ENCODE data around the gene MGP.

GRCh38 chr12:14885458-14886336 lies at the start of gene MGP:
TSS of gene MGP (minus strand) at chr12:14885854.
- RRBS: no CpG with 5 or more reads among the region's 9 CpGs

DNA sequence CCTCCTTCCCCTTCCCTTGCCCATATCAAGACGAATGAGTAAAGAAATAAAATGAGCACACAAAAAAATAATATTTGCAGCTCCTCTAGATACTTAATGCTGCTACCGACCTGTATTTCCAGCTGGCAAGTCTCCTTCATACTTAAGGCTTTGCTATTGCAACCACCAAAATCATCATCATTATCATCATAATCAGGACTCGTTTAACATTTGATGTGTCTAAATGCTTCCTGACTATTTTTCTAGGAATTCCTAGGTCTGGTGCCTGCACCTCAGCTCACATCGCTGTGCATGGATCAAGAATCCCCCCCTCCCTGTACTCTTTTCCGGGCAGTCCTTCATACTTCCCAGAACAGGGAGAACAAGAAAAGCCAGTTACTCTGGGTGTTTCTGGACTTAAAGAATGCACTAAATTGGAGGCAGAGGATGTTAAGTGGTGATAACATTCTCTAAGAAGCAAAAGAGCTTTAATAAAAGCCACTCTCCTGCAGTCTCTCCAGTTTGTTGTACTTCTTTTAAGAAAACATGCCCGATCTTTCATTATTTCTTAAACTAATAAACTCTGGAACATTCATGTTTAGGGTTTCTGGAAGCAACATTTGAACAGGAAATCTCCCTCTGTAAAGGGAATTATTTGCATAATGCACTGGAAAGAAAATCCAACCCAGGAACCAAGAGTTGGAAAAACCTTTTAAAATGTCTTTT lies 9.3 kb downstream of the ERP27 start:
- RRBS: no CpG with 5 or more reads among the region's 6 CpGs

DNA sequence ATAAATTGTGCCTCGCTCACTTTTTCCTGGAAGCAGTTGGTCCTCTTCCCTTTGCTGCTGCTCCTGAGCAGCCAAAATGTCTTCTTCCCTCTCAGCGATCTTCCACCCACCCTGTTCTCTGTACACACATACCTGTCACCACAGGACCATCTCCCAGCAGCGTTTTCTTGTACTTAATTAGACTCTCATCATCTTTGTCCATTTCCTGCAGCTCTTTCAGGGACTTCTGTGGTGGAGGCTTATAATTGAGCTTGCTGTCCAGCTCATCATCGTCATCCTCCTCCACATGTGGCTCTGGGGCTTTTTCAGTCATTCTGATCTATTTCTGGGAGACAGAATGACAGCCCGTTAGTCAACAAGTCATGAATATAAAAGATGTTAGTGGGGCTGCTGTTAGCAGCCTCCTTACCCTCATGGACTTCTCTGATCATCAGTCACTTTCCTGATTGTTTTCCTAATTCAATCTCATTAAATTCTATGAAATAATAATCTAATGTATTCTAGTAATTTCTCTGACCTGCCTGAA lies 10.9 kb downstream of the ARHGDIB start:
- RRBS: no CpG with 5 or more reads among the region's 5 CpGs

GRCh38 chr12:14959451-14959803 lies 2.0 kb downstream of the ARHGDIB start:
- RRBS: no CpG with 5 or more reads among the region's 3 CpGs

GRCh38 chr12:14962180-14962698 lies 838 bp upstream of the ARHGDIB start:
- RRBS: no CpG with 5 or more reads among the region's 6 CpGs

GRCh38 chr12:15179452-15180209 lies 41.6 kb downstream of the RERG start:
- RRBS: no CpG with 5 or more reads among the region's 2 CpGs

GRCh38 chr12:15881424-15881770 lies 790 bp upstream of the STRAP start:
- RRBS: no CpG with 5 or more reads among the region's 5 CpGs

DNA sequence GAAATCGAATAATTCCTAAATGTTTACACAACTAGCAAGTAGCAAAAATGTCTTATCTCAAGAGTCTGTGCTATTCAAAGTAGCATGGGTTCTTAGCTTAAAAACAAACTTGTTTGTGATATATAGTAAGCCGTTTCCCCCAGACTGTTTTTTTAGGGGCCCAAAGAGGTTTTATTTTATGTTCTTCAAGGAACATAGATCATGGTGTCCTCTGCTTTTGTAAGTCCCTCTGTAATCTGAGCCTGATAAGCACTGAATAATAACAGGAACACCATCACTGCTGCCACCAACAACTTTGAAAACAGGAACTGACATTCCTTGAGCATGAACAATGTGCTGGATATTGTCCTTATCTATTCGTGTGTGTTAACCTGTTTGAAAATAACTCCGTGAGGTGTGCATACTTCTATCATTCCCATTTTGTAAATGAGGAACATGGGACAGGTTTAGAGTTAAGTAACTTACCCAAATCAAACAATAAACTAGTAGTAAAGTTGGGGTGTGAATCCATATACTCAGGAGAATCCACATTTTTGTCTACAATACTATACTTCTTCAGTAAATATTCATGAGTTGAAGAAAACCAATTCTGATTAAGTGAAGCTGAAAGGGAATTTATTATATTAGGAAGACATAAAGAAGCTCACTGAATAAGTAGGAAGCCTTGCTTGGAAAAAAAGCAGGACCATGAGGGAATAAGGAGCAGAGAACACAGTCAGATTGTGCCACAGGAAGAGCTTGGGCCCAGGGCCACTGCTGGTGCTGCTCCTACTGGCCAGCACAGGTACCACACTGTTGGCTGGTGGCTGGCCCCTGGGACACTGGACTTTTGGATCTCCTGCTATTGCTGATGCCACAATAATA lies 67.6 kb downstream of the DERA start:
- RRBS: no CpG with 5 or more reads among the region's 4 CpGs

- RRBS: no CpG with 5 or more reads among the region's 4 CpGs
These were observed 3.6 kb downstream of the LMO3 start for GRCh38 chr12:16602327-16602837.

- RRBS: no CpG with 5 or more reads among the region's 9 CpGs
These were observed 178.4 kb upstream of the PLEKHA5 start for GRCh38 chr12:18951052-18951706.

- RRBS: 98% methylated on average over 7 of the region's 36 CpGs
These were observed 133.1 kb upstream of the AEBP2 start for GRCh38 chr12:19306148-19306706.

GRCh38 chr12:19322224-19322921 lies 116.9 kb upstream of the AEBP2 start:
- RRBS: no CpG with 5 or more reads among the region's 6 CpGs

GRCh38 chr12:19519298-19520022 lies 80.2 kb downstream of the AEBP2 start:
- RRBS: no CpG with 5 or more reads among the region's 2 CpGs

DNA sequence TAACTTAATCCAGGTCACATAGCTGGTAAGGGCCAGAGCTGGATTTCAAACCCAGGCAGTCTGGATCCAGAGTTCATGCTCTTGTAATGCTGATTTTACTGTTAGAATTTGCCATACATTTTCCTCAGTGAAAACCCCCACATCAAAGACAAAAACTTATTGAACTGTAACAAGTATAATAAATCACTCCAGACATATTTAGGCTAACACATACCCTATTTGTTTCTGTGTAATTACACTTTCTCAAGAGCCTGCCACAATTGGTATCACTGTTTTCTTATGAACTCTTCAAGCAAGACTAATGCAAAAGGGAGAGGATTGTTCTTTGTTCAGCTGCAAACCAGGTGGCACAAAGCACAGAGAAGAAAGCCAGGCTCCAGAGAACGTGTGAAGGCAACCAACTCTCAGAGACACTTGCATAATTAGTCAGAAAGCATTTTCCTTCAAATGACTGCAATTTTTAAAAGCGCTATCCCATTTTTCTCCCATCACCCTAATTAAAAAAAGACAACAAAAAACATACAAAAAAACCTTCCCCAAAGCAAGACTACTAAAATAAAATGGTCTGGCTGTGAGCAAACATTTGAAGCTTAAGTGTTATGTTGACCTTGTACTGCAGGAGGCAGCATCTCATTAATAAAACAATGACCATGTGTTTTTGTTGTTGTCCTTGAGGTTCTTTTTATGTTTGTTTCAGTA lies 452.9 kb upstream of the PDE3A start:
- RRBS: no CpG with 5 or more reads among the region's 2 CpGs

DNA sequence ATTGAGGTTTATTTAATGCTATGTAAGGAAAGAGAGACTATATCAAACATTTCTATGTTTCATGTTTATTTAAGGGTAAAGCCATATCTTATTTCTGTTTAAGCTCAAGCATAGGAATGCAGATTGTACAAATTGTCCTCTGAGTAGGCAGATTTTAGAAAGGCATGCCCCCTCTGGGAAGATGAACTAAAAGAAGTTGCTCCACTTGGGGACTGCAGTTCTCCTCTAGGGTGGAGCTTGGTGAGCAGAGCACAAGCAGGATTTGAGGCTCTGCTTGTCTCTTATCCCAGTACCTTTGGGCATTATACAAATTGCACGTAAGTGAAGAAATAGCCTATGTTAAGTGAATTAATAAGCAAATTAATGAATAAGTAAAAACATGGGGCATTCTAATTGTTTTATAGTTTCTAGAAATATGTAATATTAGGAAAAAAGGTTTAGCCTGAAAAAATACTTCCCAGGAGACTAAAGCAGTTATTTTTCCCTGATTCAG lies 96.1 kb upstream of the PDE3A start:
- RRBS: no CpG with 5 or more reads among the region's 1 CpG

DNA sequence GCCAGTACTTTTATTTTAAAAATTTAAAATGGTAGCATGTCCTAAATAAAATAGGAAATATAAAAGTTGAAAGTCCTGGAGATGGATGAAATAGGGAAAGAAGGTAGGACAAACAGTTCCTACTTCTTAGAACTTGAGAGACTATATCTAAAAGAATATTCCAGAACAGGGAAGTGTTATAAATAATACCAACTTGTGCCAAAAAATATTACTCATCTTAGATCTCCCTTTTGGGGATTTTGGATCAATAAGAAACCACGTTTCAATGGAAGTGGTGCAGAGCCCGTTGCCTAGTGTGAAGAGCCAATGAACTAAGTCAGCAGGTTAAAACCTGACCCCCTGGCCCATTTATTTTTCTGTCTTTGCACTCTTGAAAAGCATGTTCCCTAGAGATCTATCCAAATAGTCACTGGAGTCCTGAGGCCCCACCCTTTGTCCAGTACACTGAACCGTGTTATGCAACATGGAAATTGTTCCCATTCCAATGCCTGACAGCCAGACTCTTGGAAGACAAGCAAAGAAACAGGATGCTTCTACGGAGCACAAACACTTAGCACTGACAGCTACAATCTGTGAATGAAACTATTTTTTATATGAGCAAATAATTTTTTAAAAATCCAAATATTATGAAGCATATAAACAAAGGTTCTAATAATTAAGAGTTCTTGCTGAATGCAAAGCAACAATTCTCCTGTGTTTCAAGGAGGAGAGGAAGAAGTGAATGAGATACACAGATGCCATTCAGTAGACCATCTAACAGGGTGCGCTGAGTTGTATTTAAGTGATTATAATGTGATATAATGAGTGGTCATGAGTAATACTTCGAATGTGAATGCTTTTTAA lies 97.6 kb downstream of the PDE3A start:
- RRBS: no CpG with 5 or more reads among the region's 6 CpGs

DNA sequence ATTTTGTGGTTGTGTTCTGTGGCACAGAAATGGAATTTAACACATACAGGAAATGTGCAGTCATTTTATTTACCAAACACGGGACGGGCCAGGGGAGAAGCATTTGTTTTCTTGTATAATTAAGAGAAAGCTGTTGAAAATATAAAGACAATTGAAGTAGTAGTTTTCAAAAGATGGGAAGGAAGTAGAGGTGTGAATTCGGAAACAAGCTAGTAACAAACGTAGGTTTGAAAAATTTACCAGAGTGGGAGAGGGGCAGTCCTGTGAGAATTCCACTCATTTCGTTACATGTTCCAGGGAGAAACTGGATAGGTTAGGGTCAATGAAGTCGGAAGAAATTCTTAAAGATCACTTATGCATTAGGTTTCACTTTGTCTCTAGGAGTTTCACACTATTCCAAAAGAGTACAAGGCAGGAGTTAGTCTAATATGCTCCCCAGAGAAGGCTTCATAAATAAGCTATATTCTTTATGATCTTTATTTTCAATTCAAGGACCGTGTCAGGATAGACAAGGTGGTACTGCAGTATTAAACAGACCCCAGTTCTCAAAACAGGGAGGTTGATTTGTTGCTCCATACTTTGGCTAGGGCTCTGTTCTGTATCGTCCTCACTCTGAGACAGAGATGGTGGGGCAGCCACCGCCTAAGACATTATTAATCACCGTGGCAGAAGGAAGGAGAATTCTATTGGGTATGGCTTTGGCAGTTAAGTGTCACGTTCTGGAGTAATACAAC lies 117.2 kb upstream of the SLCO1C1 start:
- RRBS: no CpG with 5 or more reads among the region's 11 CpGs

DNA sequence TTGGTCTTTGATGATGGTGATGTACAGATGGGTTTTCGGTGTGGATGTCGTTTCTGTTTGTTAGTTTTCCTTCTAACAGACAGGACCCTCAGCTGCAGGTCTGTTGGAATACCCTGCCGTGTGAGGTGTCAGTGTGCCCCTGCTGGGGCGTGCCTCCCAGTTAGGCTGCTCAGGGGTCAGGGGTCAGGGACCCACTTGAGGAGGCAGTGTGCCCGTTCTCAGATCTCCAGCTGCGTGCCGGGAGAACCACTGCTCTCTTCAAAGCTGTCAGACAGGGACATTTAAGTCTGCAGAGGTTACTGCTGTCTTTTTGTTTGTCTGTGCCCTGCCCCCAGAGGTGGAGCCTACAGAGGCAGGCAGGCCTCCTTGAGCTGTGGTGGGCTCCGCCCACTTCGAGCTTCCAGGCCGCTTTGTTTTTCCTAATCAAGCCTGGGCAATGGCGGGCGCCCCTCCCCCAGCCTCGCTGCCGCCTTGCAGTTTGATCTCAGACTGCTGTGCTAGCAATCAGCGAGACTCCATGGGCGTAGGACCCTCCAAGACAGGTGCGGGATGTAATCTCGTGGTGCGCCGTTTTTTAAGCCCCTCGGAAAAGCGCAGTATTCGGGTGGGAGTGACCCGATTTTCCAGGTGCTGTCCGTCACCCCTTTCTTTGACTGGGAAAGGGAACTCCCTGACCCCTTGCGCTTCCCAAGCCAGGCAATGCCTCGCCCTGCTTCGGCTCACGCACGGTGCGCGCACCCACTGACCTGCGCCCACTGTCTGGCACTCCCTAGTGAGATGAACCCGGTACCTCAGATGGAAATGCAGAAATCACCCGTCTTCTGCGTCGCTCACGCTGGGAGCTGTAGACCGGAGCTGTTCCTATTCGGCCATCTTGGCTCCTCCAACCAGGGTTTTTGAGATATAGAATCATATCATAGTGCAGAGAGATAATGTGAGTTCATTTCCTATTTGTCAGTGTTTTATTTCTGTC lies 83.5 kb downstream of the SLCO1B1 start:
- RRBS: no CpG with 5 or more reads among the region's 40 CpGs